Colic lymph node (tissue), 1 donor: ENCODE data around the gene CCDC185.

DNA sequence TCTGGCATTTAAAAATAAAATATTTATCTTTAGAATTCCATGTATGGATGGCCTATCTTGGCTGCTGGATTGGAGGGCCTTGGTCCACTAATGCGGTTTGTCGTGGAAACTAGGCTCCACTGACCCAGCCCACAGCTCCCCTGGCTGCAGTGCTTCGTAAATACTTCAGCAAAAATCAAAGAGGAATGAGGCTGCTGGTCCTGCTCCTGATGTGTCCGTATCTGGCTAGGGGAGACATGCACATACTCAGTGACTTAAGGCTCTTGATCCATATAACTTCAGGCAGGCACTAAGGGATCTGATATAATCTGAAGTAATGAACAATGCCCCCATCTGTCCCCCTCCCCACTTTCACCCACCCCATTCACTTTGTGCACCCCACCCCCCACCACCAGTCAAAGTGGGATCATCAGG lies 17.7 kb downstream of the MTARC1 start:
- PRO-cap = no peak

DNA sequence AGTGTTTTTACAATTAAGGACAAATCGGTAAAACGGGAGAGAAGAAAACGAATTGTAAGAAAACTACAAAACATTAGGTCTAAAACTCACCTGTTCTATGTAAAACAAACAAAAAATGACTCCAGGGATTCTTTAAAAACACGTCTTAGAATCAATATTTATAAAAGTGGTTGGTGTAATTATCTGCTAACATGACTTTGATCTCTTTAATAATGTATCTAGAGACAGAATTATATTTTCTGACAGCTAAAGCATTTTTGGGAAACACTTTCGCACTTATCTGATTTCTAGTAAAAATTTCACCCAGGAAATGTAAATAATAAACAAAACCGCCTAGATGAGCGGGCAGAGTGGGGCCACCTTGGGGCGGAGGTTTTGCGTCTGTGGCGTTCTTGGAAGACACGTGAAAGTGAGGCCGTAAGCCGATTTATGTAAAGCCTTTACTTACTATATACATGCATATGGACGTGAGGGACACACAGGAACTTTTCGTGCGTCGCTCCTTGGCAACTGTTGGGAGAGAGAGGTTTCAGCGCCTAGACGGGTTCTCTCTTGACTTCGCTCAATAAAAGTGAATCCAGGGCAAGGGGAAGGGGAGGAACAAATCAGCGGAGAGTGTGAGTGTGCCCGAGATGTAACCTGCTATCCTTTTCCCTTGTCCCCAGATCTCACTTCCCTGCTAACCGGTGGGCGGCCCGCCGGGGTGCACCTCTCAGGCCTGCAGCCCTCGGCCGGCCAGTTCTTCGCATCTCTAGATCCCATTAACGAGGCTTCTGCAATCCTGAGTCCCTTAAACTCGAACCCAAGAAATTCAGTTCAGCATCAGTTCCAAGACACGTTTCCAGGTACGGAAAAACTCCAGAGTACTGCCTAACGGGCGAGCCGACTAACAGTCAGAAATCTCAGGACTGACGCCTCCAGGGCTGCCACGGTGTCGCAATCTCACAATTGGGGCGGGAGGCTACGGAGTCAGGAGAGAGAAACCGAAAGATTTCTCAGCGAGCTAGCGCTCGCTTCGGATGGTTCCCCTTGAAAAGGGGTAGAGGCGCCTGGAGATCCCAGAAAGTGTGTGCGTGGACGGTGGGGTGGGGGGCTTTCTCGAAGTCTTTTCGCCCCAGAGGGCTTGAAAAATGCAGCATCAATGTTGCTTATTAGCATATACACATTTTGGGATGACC lies 1.7 kb downstream of the HLX start:
- PRO-cap = bidirectional peak, plus-strand start at position 989 of the sequence, minus-strand start at position 910 of the sequence

GRCh38 chr1:221117365-221118095 lies 238.3 kb downstream of the HLX start:
- PRO-cap = no peak

- PRO-cap = no peak
Observed at GRCh38 chr1:221548945-221549517, 192.9 kb downstream of the DUSP10 start.

- PRO-cap = no peak
Observed at GRCh38 chr1:221621146-221621650, 120.7 kb downstream of the DUSP10 start.

- PRO-cap = no peak
Observed at GRCh38 chr1:222040358-222040557, 298.4 kb upstream of the DUSP10 start.

DNA sequence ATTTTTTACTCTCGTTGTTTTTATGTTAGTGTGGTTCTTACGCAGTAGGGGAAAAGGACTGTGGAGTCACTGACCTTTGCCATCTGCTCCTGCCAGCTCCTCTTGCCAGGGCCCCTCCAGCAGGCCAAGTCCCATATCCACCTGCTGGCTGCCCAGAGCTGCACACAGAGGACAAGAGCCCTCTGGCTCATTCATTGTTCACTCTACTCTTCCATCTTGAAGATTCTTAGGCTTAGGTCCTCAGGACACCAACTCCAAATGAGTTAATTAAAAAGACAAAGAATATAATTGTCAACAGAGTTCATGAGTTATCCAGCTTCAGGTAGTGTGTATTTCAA lies 316.4 kb upstream of the DUSP10 start:
- PRO-cap = no peak

DNA sequence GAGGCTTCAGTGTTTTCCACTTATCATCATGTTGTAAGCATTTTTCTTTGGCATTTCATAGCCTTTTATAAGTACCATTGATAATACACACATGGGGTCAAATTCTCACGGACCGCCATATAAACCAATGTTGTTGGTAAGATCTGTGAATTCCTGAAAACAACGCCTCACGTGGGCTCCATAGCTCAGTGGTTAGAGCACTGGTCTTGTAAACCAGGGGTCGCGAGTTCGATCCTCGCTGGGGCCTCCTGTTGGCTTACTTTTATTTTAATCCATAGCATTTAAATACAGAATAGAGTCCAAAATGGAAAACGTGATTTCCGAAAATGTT lies 83.1 kb downstream of the HHIPL2 start:
- PRO-cap = no peak

- PRO-cap = no peak
Observed at GRCh38 chr1:222629419-222630236, 11.7 kb downstream of the MIA3 start.

DNA sequence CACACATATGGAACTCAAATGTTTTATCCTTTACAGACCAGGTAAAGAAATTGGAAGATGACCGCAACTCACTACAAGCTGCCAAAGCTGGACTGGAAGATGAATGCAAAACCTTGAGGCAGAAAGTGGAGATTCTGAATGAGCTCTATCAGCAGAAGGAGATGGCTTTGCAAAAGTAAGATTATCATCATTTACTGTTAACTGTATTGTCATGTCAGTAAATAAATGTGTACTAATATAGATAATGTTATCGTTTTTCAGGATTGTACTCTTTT lies 36.7 kb downstream of the MIA3 start:
- PRO-cap = no peak

GRCh38 chr1:222654894-222655548 lies 37.1 kb downstream of the MIA3 start:
- PRO-cap = bidirectional peak, plus-strand start at chr1:222655221, minus-strand start at chr1:222655051

DNA sequence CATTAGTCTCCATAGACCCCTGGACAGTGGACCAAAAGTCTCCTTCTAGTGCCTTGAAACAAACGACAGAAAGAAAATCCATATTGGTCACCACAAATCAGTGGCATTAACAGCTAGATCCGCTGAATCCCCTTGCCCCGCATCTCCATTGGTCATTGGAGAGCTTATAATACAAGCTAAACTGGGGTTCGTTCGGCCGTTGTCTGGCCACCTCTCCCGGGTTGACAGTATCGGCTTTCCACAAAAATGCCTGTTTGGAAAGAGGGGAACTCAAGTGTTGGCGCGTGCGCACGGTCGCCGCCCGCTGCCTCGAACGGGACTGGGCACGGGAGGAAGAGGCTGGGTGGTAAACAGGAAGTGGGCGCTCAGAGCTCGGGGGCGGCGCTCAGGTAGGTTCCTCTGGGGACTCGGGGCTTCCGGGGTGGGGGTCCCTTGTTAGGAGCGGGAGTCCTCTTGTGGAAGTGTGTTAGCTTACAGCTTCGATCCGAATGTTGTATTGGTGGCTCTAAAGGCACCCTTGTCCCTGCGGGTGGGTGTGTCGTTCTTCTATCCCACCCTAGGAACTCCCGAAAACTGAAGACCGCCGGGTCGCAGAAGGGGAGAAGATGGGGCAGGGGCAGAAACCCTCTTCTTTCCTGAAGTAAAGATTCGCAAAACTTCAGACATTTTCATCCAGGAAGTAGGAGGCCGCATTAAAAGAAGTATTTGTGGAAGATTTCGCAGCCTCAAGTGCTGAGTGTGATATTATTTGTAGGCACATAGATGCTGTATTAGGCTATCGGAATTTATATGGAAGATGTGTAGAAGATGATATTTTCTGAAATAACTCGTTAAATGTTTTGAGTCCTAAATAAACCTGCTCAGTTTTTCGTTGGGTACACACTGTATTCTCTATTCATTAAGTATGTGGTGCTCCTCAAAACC lies 926 bp downstream of the BROX start:
- PRO-cap = bidirectional peak, plus-strand start at position 364 of the sequence, minus-strand start at position 311 of the sequence

GRCh38 chr1:222898077-222898603 lies 83.3 kb downstream of the DISP1 start:
- PRO-cap = no peak

DNA sequence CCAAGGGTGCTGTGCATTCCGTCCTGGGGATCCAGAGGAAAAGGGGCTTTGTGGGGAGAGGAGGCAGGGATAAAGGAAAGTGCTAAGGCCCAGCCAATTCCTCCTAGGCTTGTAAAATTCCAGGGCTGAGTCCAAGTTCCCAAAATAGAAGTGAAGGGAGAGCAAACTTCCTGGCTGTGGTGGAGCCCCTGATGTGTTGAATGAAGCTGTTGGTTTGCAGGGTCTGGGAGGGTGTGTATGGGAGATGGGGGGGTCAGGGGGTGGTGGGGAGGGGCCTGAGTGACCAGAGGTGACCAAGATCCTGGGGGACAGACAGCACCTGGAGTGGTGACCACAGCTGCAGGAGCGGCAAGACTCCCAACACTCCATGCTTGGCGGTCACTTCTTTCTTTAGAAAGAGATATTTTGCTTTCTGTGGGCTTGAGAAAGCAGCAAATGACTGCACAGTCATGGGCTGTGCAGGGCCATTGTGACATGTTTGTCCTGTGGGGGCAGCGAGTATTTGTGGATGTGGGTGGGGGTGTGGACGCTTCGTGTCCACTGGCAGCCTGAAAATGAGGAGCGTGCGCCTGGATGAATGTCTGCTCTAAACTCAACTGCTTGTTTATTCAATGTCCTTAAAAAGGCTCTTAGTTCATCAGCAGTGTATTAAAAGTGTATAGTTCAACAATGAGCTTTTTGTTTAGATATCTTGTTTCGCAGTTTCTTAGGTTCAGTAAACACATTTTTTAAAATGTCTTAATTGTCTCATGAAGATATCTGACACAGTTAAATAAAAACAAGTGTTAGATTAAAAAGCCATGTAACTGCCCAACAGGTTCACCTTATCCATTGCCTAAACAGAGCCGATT lies 68.2 kb downstream of the TLR5 start:
- PRO-cap = no peak

GRCh38 chr1:223081004-223081913 lies 61.8 kb downstream of the TLR5 start:
- PRO-cap = no peak

GRCh38 chr1:223102918-223103787 lies 39.9 kb downstream of the TLR5 start:
- PRO-cap = no peak

- PRO-cap = no peak
Observed at GRCh38 chr1:223258725-223259091, 105.3 kb downstream of the SUSD4 start.

DNA sequence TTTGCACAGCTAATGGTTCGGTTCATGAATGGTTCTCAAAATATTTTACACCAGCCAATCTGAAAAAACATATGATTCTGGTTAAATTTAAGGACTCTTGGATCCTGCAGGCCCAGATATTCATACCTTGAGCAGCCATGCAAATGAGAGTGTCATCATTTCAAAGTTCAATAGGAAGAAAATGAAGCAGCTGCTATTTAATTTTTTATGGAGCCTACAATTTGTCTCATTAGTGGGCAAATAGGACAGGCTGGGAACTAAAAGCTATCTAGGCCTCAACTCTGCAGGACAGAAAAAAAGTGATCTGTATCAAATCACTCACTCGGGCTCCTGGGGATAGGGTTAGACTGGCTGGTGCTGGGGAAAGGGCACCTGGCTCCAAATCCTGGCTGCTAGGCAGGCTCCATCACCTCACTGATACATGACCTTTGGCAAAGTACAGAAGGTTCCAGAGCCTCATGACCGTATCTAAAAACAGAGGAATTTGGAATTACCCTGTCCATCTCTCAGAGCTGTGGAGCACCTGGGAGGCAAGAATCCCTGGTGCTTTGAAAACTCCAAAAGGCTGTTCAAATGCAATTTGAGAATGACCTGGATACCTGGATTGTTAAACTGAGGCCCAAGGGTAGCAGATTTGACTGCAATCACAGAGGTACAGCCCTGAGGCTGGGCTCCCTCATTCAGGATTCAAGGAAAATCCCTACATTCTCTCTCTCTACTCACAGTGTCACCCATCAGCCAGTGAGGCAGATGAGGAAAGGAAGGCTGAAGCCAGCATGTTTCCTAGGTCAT lies 51.7 kb downstream of the SUSD4 start:
- PRO-cap = no peak

- PRO-cap = no peak
Observed at GRCh38 chr1:223320167-223320470, 43.9 kb downstream of the SUSD4 start.

- PRO-cap = no peak
Observed at GRCh38 chr1:223393082-223394173, at the start of gene CCDC185. Gene CCDC185, plus strand, starts transcription at chr1:223393415.